ENCODE results near the gene CDKN1A.

DNA sequence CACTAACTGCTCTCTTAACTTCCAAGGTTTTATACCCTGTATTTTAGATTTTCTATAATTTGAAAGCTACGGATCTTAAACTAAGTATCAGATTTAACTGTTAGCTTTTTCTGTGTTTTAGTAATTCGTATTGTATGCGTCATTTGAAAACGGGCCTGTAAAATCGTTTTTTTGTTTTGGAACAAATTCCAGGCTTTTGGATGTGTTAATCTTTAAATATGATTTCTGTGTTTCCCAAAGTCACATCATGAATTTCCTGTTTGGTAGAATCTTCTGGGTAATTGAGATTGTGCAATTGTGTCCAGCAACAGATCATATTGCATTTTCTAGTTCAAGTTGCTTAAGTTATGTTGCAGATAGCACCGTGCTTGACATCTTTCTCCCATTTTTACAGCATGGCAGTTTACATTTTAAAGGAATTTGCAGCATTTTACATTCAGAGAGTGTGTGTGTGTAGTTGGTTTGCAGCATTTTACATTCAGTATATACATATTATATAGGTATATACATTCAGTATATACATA lies 1.9 kb downstream of the MAPK14 start:
- PRO-cap, result no peak

DNA sequence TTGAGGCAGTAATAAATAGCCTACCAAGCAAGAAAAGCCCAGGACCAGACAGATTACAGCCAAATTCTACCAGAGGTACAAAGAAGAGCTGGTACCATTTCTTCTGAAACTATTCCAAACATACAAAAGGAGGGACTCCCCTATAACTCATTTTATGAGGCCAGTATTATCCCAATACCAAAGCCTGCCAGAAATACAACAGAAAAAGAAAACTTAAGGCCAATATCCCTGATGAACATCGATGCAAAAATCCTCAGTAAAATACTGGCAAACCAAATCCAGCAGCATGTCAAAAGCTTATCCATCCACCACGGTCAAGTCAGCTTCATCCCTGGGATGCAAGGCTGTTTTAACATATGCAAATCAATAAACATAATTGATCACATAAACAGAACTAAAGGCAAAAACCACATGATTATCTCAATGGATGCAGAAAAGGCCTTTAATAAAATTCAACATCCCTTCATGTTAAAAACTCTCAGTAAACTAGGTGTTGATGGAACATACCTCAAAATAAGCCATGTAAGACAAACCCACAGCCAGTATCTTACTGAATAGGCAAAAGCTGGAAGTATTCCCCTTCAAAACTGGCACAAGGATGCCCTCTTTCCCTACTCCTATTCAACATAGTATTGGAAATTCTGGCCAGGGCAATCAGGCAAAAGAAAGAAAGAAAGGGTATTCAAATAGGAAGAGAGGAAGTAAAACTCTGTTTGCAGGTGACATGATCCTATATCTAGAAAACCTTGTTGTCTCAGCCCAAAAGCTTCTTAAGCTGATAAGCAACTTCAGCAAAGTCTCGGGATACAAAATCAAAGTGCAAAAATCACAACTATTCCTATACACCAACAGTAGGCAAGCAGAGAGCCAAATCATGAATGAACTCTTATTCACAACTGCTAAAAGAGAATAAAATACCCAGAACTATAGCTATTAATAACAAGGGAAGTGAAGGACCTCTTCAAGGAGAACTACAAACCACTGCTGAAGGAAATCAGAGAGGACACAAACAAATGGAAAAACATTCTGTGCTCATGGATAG lies 43.4 kb upstream of the MAPK13 start:
- PRO-cap, result no peak

DNA sequence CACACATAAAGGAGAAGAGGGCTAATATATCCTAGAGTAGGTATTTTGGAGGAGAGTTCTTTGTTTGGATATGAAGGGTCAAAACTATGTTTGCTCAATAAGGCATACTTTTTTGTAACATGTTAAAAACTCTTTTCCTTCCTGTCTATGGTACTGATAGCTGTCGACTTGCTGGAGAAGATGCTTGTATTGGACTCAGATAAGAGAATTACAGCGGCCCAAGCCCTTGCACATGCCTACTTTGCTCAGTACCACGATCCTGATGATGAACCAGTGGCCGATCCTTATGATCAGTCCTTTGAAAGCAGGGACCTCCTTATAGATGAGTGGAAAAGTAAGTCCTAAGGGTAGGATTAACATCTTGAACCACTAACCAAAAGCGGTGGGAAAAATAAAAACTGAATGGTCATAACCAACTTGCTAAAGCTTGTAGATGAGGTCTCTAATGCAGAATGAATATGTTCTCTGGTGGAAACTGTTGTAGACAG lies 23.0 kb upstream of the MAPK13 start:
- PRO-cap, result no peak

- PRO-cap, result no peak
Measured at GRCh38 chr6:36210173-36210586, 13.6 kb downstream of the BRPF3 start.

DNA sequence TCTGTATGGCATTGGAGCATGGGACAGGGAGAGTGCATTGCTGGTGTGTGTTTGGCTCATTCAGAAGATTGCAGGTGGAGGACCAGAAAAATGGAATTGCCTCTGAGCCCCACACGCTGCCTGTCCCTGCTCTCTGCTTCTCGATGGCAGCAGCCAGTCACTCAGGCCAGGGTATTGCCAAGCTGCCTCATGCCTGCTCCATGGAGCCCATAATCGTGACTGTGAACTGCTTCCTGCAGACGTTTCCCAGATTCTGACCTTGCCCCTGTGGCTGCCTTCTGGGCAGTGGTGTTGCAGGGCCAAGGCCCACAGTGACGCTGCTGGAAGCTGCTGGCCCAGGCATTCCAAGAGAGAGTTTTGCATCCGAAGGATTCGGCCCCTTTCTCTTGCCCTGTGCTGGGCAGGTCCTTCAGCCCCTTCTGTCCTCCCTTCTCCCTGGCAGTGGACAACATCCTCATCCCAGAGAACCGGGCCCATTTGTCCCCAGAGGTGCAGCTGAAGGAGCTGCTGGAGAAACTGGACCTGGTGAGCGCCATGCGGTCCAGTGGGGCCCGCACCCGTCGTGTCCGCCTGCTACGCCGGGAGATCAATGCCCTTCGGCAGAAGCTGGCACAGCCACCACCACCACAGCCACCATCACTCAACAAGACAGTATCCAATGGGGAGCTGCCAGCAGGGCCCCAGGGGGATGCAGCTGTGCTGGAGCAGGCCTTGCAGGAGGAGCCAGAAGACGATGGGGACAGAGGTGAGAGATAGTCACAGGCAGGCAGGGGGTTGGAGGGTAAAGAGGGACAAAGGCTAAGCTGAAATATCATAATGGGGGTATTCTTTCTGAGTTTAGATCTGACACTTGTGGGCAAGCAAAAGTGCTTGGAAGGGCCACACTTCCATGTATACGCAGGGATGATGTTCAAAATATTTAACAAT lies 14.5 kb downstream of the BRPF3 start:
- PRO-cap, result no peak

DNA sequence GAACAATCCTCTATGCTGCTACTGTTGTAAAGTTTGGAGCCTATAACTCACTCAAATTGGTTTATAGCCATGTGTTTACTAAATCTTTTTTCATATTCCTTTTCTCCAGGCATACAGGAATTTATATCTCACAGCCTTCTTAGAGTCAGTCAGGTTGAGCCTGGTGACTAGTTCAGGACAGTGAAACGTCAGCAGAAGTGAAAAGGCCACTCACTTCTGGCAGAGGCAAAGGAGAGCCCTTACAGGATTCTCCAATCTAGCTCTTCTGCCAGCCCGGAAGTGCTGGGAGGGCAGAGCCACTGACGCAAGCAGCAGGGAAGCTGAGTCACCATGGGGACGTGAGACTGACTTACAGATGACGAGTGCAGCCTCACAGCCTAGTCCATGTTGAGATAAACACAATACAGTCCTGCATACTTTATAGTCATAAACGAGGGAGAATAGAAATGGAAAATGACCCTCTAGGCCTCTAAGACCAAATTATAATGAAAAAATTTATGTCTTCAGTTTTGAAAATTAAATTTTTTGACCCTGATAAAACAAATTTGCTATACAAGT lies 1.3 kb downstream of the PXT1 start:
- PRO-cap, result bidirectional peak, plus-strand start at position 378 of the sequence, minus-strand start at position 281 of the sequence

GRCh38 chr6:36493879-36494598 lies 51.2 kb downstream of the KCTD20 start:
- PRO-cap, result no peak

GRCh38 chr6:36520731-36521266 lies 26.5 kb downstream of the STK38 start:
- PRO-cap, result no peak

DNA sequence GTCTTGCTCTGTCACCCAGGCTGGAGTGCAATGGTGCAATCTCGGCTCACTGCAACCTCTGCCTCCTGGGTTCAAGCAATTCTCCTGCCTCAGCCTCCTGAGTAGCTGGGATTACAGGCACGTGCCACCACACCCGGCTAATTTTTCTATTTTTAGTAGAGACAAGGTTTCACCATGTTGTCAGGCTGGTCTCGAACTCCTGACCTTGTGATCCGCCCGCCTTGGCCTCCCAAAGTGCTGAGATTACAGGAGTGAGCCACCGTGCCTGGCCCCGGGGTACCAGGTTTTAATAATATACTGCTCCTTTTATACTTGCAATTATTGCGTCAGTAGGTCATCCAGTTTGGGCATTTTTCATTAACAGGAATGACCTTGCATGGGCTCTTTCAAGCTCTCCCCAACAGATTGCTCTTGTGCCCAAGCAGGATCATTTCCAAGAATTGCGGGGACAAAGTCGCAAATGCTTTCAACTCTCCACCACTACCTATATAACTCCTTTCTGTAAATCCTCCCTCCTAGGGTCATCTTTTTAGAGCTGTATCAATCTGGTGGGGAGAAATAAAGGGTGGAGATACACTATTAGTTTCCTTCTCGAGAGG lies 23.9 kb downstream of the STK38 start:
- PRO-cap, result no peak

GRCh38 chr6:36523888-36524680 lies 23.2 kb downstream of the STK38 start:
- PRO-cap, result no peak

DNA sequence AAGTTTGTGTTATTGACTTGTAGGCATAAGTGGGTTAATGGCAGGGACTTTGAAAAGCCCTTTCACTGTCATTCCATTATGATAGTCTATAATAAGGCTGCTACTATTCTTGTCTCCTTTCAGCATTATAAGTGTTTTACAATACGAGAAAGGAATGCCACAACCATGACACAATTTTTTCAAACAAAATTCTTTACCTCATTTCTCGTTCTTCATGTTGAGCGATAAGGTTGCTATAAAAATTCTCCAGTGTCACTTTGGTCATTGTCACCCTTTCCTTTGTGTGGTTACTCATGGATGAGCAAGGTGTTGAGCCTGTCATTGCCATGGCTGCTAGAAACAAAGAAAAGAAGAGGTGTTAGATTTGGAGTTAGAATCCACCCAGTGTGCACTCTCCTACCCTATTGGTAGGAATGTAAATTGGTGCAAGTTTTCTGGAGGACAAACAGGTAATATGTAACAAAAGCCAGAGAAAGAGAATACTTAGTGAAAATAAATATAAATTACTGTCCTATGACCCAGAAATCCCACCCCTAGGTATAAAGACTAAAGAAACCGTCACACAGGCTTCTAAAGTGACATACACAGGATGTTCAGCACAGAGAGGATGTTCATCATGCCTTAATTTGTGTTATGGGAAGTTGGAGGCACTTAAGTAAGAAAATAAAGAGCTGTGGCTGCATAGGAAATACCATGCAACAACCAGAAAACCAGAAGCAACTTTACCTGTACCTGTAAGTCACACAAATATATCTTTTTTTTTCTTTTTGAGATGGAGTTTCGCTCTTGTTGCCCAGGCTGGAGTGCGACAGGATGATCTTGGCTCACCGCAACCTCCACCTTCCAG lies 7.2 kb downstream of the STK38 start:
- PRO-cap, result no peak

- PRO-cap, result no peak
Measured at GRCh38 chr6:36624837-36625510, 30.8 kb downstream of the SRSF3 start.

- PRO-cap, result no peak
Measured at GRCh38 chr6:36627859-36628337, 33.7 kb downstream of the SRSF3 start.

DNA sequence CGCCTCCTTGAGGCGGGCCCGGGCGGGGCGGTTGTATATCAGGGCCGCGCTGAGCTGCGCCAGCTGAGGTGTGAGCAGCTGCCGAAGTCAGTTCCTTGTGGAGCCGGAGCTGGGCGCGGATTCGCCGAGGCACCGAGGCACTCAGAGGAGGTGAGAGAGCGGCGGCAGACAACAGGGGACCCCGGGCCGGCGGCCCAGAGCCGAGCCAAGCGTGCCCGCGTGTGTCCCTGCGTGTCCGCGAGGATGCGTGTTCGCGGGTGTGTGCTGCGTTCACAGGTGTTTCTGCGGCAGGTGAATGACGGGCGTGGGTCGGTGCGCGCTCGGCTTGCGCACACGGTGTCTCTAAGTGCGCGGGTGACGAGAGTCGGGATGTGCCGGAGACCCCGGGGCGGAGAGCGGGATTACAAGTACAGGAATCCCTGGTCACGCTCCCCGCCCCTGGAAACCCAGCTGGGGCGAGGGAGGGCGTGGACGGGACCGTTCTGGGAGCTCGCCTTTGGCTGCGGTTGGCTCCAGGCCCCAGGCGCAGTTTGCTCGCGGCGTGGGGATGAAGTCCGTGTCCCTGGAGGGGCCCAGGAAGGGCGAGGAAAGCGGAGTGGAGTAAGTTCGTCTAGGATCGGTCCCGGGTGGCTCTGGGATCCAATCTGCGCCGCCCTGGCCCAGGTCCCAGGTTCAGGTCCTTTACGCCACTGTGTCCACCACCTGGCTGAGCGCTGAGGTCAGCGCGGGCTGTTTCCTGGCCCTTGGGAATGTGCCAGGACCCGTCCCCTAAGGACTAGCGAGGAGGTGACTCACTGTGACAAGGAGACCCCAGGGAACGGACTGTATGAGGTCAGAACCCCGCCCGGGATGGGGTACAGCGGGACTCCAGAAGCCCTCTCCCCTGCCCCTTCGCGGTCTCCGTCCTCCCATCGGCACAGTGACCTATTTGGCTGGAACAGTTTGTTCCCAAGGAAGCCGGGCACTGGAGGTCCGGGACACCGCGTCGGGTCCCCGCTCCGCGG lies at the start of gene CDKN1A:
CDKN1A (plus strand) TSS at position 66 of the 1,004 bp plus-strand sequence.
- PRO-cap, result bidirectional peak, plus-strand start at position 66 of the sequence, minus-strand start outside the sequence; unidirectional peak, plus-strand start at position 526 of the sequence

DNA sequence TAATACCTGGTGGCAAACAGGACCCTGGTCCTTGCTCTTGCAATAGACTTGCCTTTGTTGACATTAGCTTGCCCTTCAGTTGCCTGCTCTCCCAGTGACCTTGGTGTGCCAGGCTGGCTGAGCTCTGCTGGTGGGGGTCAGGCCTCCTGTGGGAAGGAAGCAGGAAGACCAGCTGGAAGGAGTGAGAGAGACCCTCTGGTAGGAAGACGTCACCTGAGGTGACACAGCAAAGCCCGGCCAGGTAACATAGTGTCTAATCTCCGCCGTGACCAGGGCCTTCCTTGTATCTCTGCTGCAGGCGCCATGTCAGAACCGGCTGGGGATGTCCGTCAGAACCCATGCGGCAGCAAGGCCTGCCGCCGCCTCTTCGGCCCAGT lies 5.3 kb downstream of the CDKN1A start:
- PRO-cap, result no peak

- PRO-cap, result no peak
Measured at GRCh38 chr6:36751850-36752412, 54.3 kb downstream of the RAB44 start.

DNA sequence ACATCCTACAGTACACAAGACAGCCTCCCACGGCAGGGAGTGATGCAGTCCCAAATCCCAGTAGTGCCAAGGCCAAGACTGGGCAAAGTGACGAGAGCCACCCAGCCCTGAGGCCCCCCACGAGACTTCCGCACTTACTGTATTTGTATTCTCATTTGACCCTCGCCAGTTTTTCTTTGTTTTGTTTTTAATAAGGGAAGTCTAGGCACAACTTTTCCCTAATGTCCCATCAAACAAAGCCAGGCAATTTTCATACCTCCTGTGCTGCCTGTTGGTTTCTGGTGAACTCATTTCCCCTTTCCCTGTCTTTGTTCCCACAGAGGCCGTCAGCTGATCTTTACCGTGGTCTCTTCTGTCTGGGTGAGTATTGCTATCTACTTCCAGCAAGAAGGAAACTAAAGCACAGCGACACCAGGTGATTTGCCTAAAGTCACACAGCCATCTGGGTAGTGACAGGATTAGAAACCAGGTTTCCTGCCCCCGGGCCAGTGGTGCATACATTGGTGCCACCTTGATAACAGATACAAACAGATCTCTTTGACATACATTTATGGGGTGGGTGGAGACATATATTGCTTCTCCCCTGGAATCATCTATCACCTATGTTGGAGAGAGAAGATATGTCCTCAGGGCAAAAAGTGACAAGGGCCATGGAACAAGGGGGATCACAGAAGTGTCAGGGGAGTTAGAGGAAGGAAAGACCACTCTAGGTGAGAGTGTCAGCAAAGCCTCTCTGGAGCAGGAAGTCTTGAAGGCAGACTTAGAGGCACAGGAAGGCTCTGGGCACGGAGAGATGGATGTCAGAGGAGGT lies 59.6 kb downstream of the RAB44 start:
- PRO-cap, result no peak

DNA sequence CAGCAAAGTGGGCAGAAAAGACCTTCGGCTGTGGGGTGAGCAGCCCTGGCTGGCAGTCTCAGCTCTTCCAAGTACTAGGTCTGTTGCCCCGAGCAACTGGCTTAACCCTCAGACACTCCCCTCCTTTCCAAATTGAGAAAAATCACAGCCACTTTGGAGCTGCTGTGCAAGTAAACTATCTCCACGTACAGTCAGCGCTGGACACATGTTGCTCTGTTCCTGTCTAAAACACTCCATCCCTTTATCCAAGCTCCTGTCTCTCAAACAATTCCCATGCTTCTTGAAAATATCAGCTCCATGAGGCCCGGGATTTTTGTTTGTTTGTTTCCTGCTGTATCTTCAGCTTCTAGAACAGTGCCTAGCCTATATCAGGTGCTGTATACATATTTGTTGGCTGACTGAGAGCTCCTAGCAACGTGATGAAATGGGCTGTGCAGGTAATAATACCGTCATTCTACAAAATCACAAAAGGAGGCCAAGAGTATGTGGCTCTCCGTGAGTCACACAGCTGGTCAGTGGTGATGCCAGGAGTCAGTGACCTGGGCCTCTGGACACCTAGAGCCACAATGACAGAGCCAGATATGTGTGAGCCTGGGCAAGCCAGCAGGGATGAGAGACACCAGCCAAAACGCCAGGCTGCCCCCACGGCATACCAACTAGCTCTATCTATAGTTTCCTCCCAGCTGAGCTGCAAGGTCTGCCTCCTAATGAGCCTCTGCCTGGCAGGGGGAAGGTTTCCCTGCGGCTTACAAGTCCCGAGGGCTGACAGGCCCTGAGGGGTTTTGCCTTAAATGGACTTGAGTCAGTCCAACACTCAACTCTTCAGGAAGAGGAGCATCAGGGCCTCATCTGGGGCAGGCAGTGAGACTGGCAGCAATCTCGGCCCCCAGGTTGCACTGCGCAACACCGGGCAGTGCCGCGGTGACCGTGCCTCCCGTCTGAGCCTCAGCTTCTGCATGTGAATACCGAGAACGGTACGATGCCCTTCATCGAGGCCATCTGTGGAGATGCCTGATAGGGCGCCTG lies 70.1 kb downstream of the CPNE5 start:
- PRO-cap, result unidirectional peak, minus-strand start at position 954 of the sequence

GRCh38 chr6:36862008-36862847 lies 12.4 kb downstream of the PPIL1 start:
- PRO-cap, result no peak

- PRO-cap, result no peak
Measured at GRCh38 chr6:36917371-36918226, 31.8 kb downstream of the C6orf89 start.